A549 (cell line): ENCODE results near the genes SHISA4 and TIMM17A.

DNA sequence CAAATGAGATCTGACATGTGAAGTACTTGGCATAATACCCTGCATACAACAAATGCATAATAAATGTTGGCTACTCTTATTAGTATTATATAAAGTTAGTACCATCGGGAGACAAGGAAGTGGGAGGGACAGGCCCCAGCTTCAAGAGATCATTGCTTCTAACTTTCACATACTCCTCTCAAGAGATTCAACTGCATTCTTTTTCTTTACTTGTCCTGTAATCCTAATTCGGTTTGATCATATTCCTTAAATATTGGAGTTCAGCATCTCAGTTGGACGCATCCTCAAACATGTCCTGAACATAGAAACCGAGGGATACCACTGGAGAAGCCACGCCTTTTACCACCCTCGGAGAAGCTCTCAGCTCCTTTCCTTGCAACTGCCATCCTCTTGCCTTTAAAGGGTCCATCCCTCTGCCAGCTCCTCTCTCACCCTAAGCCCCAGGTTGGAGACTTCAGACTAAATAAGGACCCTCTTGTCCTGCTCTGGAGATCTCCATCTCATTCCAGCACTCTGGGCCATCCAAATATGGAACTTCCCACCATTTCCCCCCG is 15.4 kb downstream of the CSRP1 start:
- PRO-cap, result no peak
CAGE:
- cytosol, long polyA plus RNA, result no peak
- long polyA plus RNA, result no peak
- nucleus, long polyA plus RNA, result no peak

GRCh38 chr1:201492885-201493456 is 14.0 kb downstream of the CSRP1 start:
- PRO-cap, result no peak
CAGE:
- cytosol, long polyA plus RNA, result no peak
- long polyA plus RNA, result no peak
- nucleus, long polyA plus RNA, result no peak

DNA sequence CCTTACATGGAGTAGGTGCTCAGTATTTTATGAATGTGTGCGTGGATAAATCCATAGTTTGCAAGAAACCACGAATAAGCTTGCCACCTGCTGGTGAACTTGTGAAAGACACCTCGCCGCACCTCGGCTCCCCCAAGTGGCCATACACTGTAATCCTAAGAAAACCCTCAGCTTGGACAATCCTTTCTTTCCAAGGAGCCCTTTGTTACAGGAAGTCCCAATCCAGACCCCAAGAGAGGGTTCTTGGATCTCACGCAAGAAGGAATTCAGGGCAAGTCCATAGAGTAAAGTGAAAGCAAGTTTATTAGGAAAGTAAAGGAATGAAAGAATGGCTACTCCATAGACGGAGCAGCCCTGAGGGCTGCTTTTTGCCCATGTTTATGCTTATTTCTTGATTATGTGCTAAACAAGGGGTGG is 6.1 kb upstream of the CSRP1 start:
- PRO-cap, result no peak
CAGE:
- cytosol, long polyA plus RNA, result no peak
- long polyA plus RNA, result no peak
- nucleus, long polyA plus RNA, result no peak

DNA sequence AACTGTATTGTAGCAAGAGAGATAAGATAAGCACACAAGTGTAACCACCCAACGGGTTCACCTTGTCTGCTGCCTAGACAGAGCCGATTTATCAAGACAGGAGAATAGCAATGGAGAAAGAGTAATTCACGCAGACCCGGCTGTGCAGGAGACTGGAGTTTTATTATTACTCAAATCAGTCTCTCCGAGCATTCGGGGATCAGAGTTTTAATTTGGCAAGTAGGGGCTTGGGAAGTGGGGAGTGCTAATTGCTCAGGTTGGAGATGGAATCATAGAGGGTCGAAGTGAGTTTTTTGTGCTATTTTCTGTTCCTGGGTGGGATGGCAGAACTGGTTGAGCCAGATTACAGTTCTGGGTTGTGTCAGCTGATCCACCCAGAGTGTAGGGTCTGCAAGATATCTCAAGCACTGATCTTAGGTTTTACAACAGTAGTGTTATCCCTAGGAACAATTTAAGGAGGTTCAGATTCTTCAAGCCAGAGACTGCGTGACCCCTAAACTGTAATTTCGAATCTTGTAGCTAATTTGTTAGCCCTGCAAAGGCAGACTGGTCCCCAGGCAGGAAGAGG is 8.4 kb upstream of the CSRP1 start:
- PRO-cap, result no peak
CAGE:
- cytosol, long polyA plus RNA, result no peak
- long polyA plus RNA, result no peak
- nucleus, long polyA plus RNA, result no peak

DNA sequence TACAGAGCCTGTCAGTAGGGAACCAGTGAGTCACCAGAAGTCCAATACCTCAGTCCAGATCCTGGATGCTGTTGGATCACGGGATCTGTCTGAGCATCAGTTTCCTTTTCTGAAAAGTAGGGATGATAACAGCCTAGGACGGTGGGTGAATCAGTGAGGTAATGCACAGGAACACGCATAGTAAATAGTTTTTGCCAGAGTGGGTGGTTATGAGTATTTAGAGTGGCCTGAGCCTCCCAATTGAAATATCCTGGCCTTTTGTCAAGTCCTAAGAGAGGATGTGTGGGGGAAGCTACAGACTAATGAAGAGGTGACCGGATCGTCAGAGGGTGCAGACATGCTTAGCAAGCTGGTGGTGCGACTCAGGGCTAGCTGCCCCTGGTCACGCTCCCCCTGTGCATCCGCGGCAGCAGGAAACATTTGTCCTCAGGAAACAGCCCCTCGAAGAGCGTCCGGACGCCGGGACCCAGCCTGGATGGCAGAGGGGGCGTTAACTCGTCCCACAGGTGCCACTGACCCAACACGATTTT is 24.0 kb downstream of the NAV1 start:
- PRO-cap, result no peak
CAGE:
- cytosol, long polyA plus RNA, result no peak
- long polyA plus RNA, result no peak
- nucleus, long polyA plus RNA, result no peak

GRCh38 chr1:201649646-201650787 is 111.1 kb downstream of the NAV1 start:
- PRO-cap, result no peak
CAGE:
- cytosol, long polyA plus RNA, result no peak
- long polyA plus RNA, result no peak
- nucleus, long polyA plus RNA, result no peak

- PRO-cap, result no peak
CAGE:
- cytosol, long polyA plus RNA, result no peak
- long polyA plus RNA, result no peak
- nucleus, long polyA plus RNA, result no peak
These were observed 89.6 kb upstream of the IPO9 start for GRCh38 chr1:201739044-201740163.

DNA sequence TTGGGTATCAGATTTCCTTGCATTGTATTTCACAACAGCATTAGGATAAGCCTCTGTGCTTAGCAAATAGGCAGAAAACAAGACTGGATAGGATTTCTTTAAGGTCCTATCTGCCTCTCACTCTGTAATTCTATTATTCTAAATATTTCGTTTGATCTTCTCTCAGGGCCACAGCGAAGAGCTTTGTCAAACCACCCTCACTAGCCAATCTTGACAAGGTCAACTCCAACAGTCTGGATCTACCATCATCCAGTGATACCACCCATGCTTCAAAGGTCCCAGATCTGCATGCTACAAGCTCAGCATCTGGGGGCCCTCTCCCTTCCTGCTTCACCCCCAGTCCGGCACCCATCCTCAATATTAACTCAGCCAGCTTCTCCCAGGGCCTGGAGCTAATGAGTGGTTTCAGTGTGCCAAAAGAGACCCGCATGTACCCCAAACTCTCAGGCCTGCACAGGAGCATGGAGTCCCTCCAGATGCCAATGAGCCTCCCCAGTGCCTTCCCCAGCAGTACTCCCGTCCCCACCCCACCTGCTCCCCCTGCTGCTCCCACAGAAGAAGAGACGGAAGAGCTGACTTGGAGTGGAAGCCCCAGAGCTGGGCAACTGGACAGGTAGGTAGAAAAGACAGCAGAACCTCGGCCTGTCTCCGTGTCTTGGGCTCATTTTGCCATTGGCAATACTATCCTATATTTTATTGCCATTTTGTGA is 45.6 kb upstream of the IPO9 start:
- PRO-cap, result no peak
CAGE:
- cytosol, long polyA plus RNA, result no peak
- long polyA plus RNA, result no peak
- nucleus, long polyA plus RNA, result no peak

- PRO-cap, result no peak
CAGE:
- cytosol, long polyA plus RNA, result no peak
- long polyA plus RNA, result no peak
- nucleus, long polyA plus RNA, result no peak
These were observed 35.4 kb upstream of the IPO9 start for GRCh38 chr1:201793583-201793973.

DNA sequence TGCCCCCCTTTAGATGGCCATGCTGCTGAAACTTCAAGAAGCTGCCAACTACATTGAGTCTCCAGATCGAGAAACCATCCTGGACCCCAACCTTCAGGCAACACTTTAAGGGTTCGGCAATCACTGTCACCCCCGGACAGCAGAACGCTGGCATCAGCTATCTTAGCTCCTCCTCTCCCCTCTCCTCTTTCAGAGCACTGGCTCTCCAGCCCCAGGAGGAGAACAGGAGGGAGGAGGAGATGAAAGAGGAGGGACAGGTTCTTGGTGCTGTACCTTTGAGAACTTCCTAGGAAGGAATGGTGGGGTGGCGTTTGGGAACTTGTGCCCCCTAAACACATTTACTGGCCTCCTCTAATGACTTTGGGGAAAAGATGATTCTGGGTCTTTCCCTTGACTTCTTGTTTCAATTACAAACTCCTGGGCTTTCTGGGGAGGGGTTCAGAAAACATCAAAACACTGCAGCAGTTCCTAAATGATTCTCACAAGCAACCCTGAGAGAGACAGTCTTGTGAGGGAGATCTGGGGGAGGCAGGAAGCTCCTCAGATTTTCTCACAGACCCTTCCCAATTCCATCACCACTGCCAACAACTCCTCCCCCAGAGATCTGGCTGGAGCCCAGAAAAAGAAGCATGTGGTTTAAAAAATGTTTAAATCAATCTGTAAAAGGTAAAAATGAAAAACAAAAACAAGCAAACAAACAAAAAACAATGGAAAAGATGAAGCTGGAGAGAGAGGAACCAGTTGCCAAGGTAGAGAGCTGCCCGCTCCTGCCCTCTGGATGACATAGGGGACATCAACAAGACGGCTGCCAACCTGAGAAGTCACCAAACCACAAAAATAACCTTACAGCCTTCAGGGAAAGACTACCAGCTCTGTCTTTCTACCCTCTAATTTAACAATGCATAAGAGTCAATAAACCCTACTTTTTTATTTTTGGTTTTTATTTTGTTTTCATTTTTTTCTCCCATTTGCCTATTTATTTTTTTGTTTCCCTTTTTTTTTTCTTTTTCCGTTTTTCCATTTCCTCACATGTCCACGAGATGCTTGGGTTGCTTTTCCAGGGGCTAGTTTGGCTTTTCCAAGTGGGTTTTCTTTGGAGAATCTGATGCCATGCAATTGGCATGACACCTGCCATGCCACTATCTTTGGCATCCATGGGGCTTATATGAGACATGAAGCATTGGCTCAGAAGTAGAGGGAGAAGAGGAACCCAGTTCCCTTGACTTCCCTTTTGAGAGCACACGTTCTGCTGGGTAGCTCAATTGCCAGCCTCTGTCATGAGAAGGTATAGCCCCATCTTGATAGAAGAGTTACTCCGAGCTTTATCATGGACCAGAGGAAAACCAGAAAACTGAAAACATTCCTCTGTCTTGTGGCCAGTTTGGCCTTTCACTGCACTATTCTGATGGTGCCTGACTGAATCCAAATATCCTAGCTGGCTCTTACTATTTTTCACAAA is 8.6 kb upstream of the IPO9 start:
- PRO-cap, result no peak
CAGE:
- cytosol, long polyA plus RNA, result no peak
- long polyA plus RNA, result no peak
- nucleus, long polyA plus RNA, result no peak

- PRO-cap, result no peak
CAGE:
- cytosol, long polyA plus RNA, result no peak
- long polyA plus RNA, result no peak
- nucleus, long polyA plus RNA, result no peak
These were observed 7.2 kb upstream of the SHISA4 start for GRCh38 chr1:201881394-201882062.

DNA sequence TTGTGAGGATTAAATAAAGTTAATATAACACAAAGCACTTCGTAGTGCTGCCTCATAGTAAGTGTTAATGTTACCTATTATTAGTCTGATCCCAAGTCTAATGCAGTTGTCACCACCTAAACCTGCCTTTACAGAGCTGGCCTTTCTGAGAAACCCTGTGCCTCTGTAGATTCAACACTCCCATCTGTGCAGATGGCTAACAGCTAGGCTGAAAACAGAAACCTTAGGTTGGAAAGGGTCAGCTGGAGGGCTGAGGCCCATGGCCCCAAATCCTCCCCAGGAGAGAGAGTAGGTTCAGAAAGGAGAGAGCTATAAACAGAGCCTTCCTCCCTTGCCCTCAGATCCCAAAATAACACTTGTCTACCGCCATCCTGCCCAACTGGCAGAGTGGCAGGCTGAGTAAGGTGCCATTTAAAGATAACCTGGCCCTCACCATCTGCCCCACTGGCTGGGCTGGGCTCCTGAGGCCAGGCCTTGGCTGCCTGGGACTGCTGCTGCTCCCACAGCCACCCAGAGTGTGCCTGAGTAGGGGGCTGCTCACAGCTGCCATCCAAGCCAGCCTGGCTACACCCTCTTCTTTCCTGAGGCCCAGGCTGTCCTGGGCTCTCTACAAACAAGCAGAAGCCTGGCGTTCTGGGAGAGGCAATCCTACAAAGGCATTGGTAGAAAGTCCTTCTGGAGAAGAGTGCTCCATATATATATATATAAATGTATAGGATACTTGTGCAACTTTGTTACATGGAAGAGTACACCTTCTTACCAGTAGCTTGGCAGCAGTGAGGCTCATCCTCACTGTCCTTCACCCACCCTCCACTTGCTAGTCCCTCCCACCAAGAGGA is 4.2 kb upstream of the SHISA4 start:
- PRO-cap, result no peak
CAGE:
- cytosol, long polyA plus RNA, result no peak
- long polyA plus RNA, result no peak
- nucleus, long polyA plus RNA, result no peak

DNA sequence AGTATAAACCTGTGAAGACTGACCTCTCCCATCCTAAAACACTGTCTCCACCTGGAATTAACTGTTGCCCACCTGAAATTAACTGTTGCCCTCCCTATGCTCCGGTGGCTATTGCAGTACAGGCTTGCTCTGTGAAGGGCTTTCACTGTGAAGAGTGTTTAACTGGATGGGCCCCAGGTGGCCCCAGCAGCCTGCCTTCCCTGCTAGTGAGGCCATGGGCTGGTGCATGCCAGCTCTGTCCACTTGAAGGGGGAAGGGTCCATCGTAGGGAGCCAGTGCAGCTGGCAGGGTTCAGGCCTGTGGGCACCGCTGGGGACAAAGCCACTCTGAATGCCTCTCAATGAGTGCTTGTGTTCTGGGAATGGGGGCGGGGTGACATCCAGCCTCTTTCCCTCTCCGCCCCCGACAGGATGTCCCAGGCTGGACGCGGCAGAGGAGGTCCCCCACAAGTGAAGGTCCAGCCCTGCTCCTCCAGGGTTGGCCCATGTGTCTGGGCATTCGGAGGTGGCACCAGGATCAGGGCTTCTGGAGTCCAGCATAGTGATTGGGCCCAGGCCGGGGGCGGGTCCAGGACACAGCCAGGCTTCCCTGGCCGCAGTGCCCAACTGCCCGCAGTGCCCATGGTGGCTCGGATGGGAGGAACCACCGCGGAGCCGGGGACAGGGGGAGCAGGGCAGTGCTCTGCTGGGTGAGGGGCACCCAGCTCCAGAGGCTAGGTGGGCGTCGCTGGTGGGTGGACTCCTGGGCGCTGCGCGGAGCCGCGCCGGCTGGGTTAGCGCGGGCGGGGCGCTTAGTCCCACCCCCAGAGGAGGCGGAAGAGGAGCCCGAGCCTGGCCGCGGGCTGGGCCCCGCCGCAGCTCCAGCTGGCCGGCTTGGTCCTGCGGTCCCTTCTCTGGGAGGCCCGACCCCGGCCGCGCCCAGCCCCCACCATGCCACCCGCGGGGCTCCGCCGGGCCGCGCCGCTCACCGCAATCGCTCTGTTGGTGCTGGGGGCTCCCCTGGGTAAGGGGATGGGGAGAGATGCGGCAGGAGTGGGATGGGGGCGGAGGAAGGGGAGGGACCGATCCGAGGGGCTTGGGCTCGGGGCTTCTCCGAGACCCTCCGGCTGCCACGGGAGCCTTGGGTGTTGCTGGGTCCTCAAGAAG is at the start of gene SHISA4:
SHISA4 (plus strand) TSS at position 833 of the 1,145 bp plus-strand sequence.
- PRO-cap, result bidirectional peak, plus-strand start at position 614 of the sequence, minus-strand start at position 410 of the sequence
CAGE:
- cytosol, long polyA plus RNA, result no peak
- long polyA plus RNA, result no peak
- nucleus, long polyA plus RNA, result no peak

DNA sequence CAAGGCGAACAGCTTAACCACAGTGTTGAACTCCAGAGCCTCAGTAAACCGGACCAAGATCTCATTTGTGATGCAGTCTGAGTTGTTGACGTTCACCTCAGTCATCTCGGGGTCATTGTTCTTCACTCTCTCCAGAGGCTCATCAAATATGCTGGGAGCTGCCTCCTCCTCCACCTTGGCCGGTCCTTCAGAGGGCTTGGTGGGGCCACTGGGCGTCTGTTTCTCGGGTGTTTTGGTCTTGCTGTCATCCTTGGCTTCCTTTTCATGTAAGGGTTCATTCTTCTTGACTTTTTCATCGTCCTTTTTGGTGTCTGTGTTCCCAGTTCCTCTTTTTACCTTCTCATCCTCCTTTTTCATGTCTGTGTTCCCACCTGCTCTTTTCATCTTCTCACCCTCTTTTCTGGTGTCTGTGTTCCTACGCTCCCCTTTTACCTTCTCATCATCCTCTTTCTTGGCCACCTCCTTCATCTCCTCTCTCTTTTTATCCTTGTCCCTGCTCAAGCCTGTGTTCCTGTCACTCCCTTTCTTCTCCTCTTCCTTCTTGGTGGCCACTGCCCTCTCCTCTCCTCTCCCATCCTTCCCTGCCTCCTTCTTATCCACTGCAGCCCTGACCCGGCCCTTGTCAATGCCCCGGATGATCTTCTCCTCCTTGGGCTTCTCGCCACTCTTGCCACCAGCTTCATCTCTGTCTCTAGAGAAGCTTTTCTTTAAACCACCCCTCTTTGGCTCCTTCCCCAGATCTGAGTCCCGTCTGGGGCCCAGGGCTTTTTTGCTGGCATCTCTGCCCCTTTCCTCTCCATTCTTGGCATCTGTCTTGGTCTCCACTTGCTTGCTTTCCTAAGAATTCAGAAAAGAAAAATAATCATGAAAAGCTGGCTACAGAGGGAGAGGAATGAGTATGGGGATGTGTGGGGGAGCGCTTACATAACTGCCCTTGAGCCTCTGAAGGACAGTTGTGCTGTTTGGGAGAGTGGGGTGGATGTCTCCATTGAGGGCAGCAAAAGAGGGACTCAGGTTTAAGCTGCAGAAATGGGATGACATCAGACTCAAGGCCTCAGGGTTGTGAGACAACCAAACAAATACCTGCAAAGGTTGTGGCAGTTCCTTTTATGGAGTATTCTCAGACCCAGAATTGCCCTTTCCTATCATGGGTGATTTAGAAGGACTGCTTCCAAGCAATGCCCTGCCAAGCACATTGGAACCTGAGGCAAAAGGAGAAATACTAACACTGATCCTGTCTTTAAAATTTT is 11.6 kb downstream of the SHISA4 start:
- PRO-cap, result no peak
CAGE:
- cytosol, long polyA plus RNA, result no peak
- long polyA plus RNA, result no peak
- nucleus, long polyA plus RNA, result no peak

- PRO-cap, result no peak
CAGE:
- cytosol, long polyA plus RNA, result no peak
- long polyA plus RNA, result no peak
- nucleus, long polyA plus RNA, result no peak
These were observed 24.7 kb downstream of the SHISA4 start for GRCh38 chr1:201913437-201913751.

DNA sequence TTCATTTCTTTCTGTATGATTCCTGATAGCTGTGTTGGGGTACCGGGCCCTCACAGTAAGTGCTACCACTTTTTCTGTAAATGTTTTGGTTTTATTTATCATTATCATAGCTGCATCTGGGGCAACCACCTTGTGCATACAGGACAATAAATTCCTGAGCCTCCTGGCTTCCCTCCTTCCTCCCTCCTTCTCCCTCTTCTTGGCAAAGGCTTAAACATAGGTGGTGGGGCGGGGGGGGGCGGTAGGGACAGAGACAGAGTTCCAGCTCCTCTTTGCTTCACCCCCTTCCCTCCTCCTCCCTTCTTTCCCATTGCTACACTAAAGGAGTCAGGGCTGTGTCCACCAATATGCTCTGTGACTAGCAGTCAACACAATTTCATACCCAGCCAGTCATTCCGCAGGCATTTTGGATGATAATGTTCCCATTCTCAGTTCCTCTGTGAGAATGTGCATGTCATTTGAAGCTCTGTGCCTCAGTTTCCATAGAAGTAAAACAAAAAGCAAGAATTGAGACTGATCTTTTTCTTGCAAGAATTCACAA is 1.8 kb downstream of the LMOD1 start:
- PRO-cap, result no peak
CAGE:
- cytosol, long polyA plus RNA, result no peak
- long polyA plus RNA, result no peak
- nucleus, long polyA plus RNA, result no peak

- PRO-cap, result bidirectional peak, plus-strand start at chr1:201955506, minus-strand start at chr1:201955319
CAGE:
- cytosol, long polyA plus RNA, result no peak
- long polyA plus RNA, result start-site peak on the plus strand at chr1:201955513-201955525, 243 and 86 reads in 2 replicates
- nucleus, long polyA plus RNA, result no peak
These were observed at the start of gene TIMM17A for GRCh38 chr1:201955123-201955610. Gene TIMM17A, plus strand, starts transcription at chr1:201955503.

- PRO-cap, result unidirectional peak, minus-strand start at chr1:201955776
CAGE:
- cytosol, long polyA plus RNA, result no peak
- long polyA plus RNA, result no peak
- nucleus, long polyA plus RNA, result no peak
These were observed 579 bp downstream of the TIMM17A start for GRCh38 chr1:201955611-201956553.

GRCh38 chr1:202086592-202087412 is 35.9 kb upstream of the GPR37L1 start:
- PRO-cap, result no peak
CAGE:
- cytosol, long polyA plus RNA, result no peak
- long polyA plus RNA, result no peak
- nucleus, long polyA plus RNA, result no peak

- PRO-cap, result no peak
CAGE:
- cytosol, long polyA plus RNA, result no peak
- long polyA plus RNA, result no peak
- nucleus, long polyA plus RNA, result no peak
These were observed 15.5 kb upstream of the GPR37L1 start for GRCh38 chr1:202107161-202107689.